Liver (tissue), 9 donors: ENCODE data around the gene RNF103.

DNA sequence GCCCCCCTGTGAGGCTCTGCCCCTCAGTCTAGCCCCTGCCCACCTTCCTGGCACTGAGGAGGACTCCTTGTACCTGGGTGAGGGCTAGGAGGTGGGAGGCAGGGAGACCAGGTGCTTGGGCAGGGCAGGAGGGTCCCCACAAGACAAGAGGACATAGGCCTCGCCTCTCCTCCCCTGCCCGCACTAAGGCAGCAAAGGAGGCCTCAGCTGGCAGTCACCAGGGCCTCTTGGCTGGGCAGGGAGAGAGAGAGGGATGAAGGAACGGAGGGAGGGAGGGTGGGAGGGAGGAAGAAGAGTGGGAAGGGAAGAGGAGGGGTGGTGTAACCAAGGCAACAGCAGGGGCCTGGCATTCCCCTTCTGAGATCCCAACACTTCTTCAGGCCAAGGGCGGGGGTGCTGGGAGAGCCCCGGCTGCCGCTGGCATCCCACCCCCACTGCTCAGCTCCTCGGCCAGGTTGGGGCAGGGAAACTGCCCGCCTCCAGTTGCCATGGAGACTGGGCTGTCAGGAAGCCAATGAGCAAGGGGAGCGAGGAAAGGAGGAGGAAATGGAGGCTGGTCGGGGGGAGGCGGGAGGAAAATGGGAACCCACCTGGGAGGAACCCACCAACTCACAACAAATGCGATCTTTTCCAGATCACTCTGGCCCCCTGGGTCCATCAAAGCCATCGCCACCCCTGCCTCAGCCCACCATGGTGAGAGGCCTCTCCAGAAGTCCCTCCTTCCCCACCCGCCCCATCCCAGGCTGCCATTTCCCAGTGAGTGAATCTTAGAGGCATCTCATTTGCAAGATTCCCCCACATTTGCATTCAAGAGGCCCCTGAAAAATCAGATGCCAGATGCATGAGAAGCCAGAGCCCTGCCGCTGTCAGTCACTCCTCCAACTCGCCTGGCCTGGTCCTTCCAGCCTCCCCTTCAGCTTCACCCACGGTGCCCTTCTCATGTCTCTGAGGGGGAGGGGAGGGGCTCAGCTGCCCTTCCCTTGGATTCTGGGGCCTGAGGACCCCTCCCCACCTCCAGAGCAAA is 12.4 kb downstream of the SH2D6 start:
- PRO-cap, 5 experiments, result no peak in any of the 5 experiments
- RAMPAGE, long total RNA, 2 experiments, result no peak in any of the 2 experiments
- RRBS, result no CpG with 5 or more reads among the region's 17 CpGs

DNA sequence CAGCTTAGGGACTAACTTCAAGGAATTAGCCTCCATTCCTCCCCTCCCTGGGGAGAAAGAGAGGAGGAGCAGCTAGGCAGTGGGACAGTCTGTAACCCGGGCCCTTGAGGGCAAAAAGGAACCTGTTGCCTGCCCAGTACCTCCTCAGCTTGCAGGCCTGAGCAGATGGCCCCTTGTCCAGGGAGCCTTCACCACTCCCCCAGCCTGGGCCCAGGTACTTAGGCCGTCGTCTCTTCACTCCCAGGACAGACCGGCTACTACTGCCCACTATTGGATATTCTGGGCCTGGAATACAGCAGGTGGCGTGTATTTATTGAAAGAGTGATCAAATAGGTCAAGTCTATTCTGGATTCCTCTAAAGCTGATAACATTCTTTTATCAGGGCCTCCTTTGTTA is 20.2 kb downstream of the SH2D6 start:
- PRO-cap, 5 experiments, result no peak in any of the 5 experiments
- RAMPAGE, long total RNA, 2 experiments, result no peak in any of the 2 experiments
- RRBS, result no CpG with 5 or more reads among the region's 5 CpGs

- PRO-cap, 5 experiments, result peak in 1 of 5 experiments; most common plus-strand start chr2:85500451 (in 1)
- RAMPAGE, long total RNA, 2 experiments, result no peak in any of the 2 experiments
- RRBS, result no CpG with 5 or more reads among the region's 12 CpGs
Measured at GRCh38 chr2:85499883-85500762, 38.8 kb upstream of the MAT2A start.

DNA sequence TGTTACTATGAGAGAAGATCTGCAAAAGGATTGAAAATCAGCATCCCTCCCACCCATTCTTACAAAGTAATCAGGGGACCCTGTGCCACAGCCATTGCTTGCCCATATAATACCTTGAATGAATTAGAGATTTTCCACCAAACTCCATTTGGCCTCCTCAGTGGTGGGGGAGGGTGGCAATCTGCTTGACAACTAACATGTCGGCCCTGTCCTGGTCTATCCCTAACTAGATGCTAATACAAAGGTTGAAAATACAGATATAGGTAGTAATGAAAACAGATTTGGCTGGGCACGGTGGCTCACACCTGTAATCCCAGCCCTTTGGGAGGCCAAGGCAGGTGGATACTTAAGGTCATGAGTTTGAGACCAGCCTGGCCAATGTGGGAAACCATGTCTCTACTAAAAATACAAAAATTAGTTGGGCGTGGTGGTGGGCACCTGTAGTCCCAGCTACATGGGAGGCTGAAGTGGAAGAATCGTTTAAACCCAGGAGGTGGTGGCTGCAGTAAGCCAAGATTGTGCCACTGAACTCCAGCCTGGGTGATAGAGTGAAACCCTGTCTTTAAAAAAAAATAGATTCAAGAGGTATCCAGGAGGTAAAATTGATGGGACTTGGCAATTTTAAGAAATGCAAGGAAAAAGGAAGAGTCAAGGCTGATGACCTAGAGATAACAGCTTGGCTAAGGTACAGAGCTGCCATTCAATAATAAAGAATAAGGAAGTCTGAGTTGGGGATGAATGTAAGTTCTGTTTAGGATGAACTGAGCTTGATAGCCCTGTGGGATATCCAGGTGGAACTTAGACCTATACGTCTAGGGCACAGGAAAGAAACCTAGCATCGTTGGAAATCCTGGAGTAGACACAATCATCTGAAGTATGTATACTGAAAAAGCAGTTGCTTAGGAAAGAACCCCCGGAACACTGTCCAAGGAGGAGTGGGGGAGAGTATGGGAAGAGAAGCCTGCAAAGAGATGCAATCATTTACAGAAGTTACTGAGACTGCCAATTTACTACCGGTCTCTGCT is 9.0 kb downstream of the MAT2A start:
- PRO-cap, 5 experiments, result no peak in any of the 5 experiments
- RAMPAGE, long total RNA, 2 experiments, result no peak in any of the 2 experiments
- RRBS, result 74% methylated on average over 2 of the region's 8 CpGs

GRCh38 chr2:85584824-85585707 is 835 bp downstream of the VAMP5 start:
- PRO-cap, 5 experiments, result peak in 2 of 5 experiments; most common plus-strand start chr2:85585275 (in 2); most common minus-strand start chr2:85585146 (in 2)
- RAMPAGE, long total RNA, 2 experiments, result no peak in any of the 2 experiments
- RRBS, result no CpG with 5 or more reads among the region's 10 CpGs

GRCh38 chr2:85590378-85590978 is 5.1 kb upstream of the RNF181 start:
- PRO-cap, 5 experiments, result peak in 3 of 5 experiments; most common minus-strand start chr2:85590562 (in 3)
- RAMPAGE, long total RNA, 2 experiments, result no peak in any of the 2 experiments
- RRBS, result no CpG with 5 or more reads among the region's 2 CpGs

DNA sequence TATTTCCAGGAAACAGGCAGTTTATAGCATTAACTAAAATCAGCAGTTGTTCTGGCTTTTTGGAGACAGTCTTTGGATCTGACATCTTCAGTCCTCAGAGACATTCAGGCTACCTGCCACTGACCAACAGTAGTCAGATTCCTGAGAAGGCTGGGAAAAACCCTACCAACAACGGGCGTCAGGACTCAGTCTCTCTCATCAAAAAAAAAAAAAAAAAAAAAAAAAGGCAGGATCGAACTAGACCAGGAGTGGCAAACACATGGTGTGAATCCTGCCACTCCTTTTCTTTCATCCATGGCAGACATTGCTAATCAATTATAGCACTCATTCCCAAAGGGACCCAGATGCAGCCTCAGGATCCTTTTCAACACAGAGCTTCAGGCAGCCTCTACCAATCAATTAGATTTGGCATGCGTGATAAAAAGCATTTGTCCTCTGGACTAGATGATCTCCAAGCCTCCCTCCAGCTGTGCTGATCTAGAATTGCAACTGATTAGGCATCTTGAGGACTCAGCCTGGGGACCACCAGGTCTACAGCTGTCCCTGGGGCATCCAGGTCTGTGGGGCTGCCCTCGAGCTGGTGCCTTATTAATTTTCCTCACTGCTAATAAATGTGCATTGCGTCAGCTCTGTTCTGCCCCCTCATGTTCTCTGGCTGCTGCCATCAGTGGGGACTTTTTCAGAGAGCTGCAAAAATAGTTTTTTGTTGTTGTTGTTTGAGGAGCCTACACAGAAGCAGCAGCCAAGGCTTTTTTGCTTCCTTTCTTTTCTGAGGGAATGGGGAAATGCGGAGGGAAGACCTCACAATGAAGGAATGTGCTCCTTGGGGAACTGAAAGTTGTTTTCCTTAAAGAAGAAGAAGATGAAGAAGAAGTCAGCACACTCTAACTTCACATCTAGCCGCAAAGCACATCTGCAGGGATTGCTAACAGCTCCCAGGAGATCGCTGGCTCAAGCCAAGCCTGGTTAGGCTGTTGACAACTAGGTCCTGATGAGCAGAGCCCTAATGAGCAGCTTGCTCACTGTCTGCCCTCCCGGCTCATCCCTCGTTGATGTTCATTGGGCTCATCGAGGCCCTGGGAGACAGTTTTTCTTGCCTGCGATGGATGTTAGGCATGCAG is 8.9 kb upstream of the ATOH8 start:
- PRO-cap, 5 experiments, result no peak in any of the 5 experiments
- RAMPAGE, long total RNA, 2 experiments, result no peak in any of the 2 experiments
- RRBS, result no CpG with 5 or more reads among the region's 13 CpGs

DNA sequence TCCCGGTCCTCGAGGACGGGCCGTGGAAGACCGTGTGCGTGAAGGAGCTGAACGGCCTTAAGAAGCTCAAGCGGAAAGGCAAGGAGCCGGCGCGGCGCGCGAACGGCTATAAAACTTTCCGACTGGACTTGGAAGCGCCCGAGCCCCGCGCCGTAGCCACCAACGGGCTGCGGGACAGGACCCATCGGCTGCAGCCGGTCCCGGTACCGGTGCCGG is 317 bp downstream of the ATOH8 start:
- PRO-cap, 5 experiments, result no peak in any of the 5 experiments
- RAMPAGE, long total RNA, 2 experiments, result no peak in any of the 2 experiments
- RRBS, result 2% methylated on average over 19 of the region's 28 CpGs

GRCh38 chr2:85758070-85759443 is 4.8 kb downstream of the ATOH8 start:
- PRO-cap, 5 experiments, result peak in 1 of 5 experiments; most common minus-strand start chr2:85758791 (in 1)
- RAMPAGE, long total RNA, 2 experiments, result no peak in any of the 2 experiments
- RRBS, result 90% methylated on average over 4 of the region's 25 CpGs

GRCh38 chr2:85778775-85779481 is 25.1 kb downstream of the ATOH8 start:
- PRO-cap, 5 experiments, result no peak in any of the 5 experiments
- RAMPAGE, long total RNA, 2 experiments, result no peak in any of the 2 experiments
- RRBS, result no CpG with 5 or more reads among the region's 15 CpGs

DNA sequence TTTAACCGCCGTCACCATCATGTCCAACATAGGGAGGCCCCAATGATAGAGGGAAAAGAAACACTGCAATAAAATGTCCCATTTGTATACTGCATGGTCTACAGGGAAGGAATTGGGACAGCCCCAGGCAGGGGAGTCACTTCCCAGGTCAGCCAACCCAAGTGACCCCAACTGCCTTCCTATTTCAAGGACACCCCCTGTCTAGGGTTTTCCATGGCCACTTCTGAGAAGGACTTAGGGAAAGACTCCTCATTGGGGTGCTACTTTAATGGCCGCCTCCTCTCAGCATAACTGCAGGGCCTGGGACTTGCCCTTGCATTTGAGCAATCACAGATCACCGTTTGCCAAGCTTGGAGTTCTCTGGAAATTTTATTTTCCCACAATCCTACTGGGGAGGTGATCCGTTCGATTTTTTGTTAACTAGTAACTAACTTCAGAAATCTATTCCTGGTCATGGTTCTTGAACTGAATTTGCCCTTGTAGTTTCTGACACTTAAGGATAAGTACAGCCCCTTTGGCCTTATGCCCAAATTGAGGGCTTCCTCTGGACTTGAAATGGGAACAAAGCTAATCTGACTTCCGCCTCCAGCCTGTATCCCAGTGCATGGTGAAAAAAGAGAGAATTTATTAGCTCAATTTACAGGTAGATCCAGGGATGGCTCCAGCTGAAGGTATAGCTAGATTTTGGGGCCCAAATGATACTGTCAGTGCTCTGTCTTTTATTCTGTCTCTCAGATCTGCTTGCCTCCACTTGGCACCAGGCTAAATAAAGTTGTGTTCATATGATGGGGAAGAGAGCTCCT is 60.5 kb upstream of the ST3GAL5 start:
- PRO-cap, 5 experiments, result peak in 4 of 5 experiments; most common minus-strand start position 293 of the sequence (in 4)
- RAMPAGE, long total RNA, 2 experiments, result no peak in any of the 2 experiments
- RRBS, result no CpG with 5 or more reads among the region's 7 CpGs

GRCh38 chr2:85998334-85999151 is 107.1 kb downstream of the POLR1A start:
- PRO-cap, 5 experiments, result no peak in any of the 5 experiments
- RAMPAGE, long total RNA, 2 experiments, result no peak in any of the 2 experiments
- RRBS, result no CpG with 5 or more reads among the region's 14 CpGs

DNA sequence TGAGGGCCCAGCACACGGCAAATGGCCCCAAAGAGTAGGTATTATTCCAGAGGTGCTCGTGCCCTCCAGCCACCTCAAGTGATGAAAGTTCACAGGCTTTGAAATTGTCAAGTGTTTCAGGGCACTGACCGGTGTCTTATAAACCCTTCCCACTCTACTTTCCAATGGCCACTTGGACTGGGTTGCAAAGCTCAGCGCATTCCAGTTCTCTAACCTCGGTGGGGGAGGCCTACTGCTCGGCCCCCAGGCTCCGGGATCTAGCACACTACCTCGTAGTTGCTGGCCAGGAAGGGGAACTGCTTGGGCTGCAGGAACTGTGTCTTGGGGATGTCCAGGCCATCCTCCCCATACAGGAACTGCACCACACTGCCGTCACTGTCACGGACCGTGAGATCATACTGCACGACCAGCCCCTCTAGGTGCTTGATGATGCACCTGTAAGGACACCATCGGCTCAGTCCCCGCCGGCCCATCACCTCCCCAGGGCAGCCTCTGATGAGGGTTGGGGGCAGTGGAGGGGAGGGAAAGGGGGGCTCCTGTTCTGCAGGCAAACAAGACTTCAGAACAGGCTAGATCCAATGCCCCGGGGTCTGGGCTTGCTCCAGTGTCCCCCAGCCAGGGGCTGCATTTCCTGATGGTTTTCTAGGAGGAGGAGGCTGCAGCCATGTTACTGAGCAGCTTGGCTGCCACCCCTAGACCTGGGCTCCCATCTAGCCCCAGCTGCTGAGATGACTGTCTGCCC is 61.6 kb downstream of the POLR1A start:
- PRO-cap, 5 experiments, result no peak in any of the 5 experiments
- RAMPAGE, long total RNA, 2 experiments, result no peak in any of the 2 experiments
- RRBS, result 100% methylated on average over 3 of the region's 16 CpGs

DNA sequence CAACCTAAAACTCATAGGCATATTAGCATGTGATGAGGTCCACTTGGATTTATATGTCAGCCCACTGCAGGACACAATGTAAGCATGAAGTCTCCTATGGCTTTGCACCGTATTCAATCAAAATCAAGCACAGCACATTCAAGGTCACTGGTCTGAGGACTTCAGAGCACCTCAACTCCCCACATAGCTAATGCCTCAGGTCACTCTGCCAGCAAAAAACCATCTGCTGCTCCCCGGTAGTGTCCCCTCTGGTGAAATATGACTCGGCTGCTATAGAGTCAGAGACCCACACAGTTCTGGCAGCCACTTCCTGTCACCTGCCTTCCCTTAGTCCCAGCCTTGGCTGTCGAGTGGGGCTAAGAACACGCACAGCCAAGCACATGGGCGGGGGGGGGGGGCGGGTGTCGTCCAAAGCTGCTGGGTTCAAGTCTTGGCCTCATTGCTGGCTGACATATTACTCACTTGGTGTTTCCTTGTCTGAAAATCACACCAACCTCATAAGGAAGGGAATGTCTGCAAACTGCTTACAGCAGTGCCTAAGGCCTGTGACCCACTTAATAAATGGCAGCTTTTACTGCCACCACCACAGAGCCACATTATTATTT is 37.6 kb downstream of the POLR1A start:
- PRO-cap, 5 experiments, result no peak in any of the 5 experiments
- RAMPAGE, long total RNA, 2 experiments, result no peak in any of the 2 experiments
- RRBS, result no CpG with 5 or more reads among the region's 8 CpGs

GRCh38 chr2:86216653-86217708 is 17.7 kb downstream of the MRPL35 start:
- PRO-cap, 5 experiments, result no peak in any of the 5 experiments
- RAMPAGE, long total RNA, 2 experiments, result no peak in any of the 2 experiments
- RRBS, result no CpG with 5 or more reads among the region's 14 CpGs

DNA sequence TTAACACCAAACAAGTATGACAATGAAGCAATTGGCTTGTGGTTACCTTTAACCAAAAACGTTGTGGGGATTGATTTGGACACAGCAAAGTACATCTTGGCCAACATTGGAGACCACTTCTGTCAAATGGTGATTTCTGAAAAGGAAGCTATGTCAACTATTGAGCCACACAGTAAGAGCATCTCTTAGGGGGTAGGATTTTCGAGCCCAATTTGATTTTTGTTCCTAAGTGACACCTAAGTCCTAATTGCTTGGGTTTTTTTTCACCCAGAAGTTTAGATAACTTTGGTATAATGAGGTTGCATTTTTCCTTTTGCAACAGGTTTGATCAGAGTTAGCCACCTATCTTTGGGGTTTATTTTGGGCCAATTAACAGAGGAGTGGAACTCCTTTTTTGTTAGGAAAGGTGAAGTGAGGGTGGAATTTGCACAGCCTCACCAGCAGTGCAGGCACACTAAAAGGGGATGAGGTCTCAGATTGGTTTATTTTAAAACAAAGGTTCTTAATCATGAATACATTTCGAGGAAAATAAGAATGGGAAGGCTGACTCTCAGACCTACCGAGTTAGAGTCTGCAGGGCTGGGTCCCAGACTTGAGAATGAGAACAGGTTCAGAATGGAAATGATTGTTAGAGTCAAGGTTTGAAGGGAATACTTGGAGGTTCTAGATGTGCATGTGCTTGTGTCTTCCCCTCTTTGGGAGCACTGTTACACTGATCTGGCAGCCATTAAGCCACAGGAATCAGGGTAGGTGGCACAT is 33.8 kb downstream of the KDM3A start:
- PRO-cap, 5 experiments, result no peak in any of the 5 experiments
- RAMPAGE, long total RNA, 2 experiments, result no peak in any of the 2 experiments
- RRBS, result no CpG with 5 or more reads among the region's 4 CpGs

GRCh38 chr2:86548629-86549236 is 14.5 kb downstream of the CHMP3 start:
- PRO-cap, 5 experiments, result no peak in any of the 5 experiments
- RAMPAGE, long total RNA, 2 experiments, result no peak in any of the 2 experiments
- RRBS, result no CpG with 5 or more reads among the region's 39 CpGs

DNA sequence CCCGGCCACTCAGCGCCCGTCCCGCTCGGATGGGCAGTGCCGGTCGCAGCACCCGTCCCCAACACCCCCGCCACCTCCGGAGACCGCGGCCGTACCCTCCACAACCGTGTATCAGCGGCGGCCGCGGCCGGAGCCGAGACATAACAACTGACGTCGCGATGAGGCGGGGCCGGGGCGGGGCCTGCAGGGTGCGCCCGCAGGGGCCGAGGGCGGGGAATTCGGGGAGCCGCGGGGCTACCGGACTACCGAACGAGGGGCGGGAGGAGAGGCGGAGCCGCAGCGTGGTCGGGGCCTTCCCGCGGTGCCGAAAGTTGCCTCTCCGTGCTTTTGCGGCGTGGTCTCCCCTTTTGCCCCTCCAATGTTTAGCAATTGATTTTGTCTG is at the start of gene RNF103:
Gene RNF103 (minus strand): TSS at position 145 of the 382 bp plus-strand sequence.
- PRO-cap, 5 experiments, result peak in 5 of 5 experiments; most common plus-strand start position 271 of the sequence (in 5); most common minus-strand start position 113 of the sequence (in 5)
- RAMPAGE, long total RNA, 2 experiments, result no peak in any of the 2 experiments
- RRBS, result 2% methylated on average over 26 of the region's 47 CpGs

- PRO-cap, 5 experiments, result no peak in any of the 5 experiments
- RAMPAGE, long total RNA, 2 experiments, result no peak in any of the 2 experiments
- RRBS, result no CpG with 5 or more reads among the region's 9 CpGs
Measured at GRCh38 chr2:86783638-86784397, 6.9 kb downstream of the CD8A start.

DNA sequence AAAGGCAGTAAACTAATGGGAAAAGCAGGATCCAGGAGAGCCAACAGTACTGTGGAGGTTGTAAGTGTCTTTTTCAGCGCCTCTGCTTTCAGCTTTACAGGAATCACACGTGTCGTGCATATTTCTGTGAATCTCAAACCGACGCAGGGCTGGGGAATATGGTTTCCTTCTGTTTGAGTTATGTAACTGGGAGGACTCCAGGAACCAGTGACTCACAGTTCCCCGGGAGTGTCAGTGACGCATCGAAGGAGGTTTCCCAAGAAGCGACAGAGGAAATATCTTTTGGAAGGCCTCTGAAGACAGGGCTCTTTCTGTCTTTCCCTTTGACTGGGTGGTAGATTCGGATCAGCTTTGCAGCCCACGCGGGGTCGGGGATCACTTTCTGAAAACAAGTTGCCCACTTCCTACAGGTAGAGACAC is 24.4 kb downstream of the CD8B start:
- PRO-cap, 5 experiments, result no peak in any of the 5 experiments
- RAMPAGE, long total RNA, 2 experiments, result no peak in any of the 2 experiments
- RRBS, result no CpG with 5 or more reads among the region's 13 CpGs